Diencephalon (tissue), 2 donors: ENCODE results near the genes TUBB4A and ANGPTL4.

GRCh38 chr19:6470170-6470406 lies 6.0 kb downstream of the CRB3 start:
- RAMPAGE, long total RNA = no peak

DNA sequence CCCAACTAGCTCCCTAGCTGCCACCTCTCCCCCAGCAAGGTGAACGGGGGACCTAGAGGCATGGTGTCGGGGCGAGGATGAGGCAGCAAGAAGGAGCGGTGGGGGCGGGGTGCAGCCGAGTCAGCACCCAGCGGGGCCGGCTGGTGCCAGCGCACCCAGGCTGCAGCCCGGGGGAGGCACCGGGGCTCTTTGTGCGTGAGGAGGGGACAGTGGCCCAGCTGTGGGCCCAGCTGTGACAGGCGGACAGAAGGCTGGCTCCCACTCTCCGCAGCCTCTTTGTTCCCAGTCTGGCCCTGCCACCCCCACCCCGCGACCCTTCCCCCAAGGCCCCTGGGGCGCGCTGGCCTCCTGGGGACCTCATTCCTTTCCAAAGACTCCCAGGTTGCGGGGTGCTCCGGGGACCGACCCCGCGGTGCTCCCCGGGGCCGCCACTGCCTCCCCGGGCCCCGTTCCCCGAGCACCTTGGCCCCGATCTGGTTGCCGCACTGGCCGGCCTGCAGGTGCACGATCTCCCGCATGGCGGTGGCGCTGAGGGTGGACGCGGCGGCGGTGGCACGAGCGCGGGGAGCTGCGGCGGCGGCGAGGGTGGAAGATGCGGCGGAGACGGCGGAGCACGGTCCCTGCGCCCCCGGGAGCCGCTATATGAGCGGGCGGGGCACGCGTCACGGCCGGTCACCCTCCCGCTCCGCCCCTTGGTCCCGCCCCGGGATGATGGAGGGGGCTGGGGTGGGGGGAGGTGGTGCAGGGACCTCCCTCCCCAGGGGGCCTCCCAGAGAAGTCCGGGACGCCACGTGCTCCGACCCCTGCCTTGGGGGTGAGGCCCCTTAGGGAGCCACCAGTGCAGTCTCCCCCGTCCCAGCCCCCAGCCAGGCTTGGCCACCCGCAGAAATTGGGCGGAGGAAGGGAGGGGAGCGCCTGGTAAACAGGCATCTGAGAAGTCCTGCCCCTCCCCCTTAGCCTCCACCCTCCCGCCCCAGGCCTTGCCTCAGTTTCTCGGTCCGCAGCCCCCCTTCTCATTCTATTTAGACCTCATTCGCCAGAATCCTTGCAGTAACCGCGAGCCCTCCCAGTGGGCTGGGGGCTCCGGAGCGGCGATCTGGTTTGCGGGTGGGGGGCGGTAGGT lies at the start of gene TUBB4A:
Gene TUBB4A, minus strand, starts transcription at position 615 of the 1,123 bp plus-strand sequence.
- RAMPAGE, long total RNA = no peak

GRCh38 chr19:6735222-6736075 lies 1.9 kb downstream of the GPR108 start:
- RAMPAGE, long total RNA = no peak

DNA sequence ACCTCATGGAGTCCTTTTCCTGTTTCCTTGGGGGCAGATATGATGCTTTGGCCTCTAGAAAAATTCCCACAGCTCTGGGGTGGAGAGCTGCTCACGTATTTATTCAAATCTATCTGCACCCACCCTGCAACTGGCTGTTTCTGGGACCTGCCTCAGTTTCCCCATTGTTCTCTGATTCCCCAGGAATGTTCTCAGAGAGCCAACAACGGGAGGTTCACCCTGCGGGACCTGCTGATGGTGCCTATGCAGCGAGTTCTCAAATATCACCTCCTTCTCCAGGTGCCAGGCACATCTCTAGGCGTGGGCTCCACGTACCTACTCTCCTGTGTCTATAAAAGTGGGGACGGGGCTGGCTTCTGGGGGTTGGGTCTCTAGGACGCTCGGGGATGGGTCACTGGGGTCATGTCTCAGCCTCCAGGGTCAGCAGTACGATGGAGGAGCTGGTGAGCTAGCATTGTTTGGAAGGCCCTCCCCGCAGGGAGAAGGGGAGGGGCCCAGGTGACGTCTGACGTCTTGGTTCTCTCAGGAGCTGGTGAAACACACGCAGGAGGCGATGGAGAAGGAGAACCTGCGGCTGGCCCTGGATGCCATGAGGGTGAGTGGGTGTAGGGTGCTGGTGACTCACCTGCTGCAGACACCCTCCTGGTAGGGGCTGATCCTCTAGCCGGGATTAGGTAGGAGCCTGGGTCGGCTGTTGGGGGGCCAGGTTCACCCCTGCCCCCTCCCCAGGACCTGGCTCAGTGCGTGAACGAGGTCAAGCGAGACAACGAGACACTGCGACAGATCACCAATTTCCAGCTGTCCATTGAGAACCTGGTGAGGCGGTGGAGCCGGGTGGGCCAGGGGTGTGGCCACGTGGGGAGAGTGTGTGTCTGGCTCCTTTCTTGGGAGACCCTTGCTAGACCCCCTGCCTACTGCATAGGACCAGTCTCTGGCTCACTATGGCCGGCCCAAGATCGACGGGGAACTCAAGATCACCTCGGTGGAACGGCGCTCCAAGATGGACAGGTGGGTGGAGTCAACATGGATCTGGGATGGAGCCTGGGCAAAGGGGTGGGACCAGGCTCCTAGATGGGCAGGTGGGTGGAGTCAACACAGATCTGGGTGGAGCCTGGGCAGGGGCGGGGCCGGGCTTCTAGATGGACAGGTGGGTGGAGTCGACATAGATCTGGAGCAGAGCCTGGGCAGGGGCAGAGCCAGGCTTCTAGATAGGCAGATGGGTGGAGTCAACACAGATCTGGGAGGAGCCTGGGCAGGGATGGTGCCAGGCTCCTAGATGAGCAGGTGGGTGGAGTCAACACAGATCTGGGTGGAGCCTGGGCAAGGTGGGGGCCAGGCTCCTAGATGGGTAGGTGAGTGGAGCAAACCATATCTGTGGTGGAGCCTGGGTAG lies 55.9 kb downstream of the VAV1 start:
- RAMPAGE, long total RNA = no peak

DNA sequence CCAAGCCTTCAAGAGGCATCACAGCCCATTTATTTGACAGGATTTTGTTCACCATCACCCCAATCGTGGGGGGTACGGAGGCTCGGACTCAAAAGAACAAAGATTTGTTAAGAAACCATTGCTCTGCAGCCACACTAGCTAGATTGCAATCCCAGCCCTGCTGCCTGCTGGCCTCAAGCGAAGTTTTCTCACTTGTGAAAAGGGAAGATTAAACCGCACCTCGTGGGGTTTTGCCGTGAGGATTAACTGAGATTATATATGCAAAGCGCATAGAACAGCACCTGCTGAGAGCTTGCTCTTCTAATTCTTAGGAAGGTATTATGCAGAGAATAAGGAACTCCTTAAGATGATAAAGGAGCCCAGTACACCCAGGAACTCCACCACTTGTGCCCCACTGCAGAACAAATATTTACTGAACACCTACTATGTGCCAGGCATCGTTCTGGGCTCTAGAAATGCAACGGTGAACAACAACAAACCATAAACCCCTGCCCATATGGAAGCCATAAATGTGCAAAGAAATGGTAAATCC lies 3.0 kb downstream of the INSR start:
- RAMPAGE, long total RNA = no peak

DNA sequence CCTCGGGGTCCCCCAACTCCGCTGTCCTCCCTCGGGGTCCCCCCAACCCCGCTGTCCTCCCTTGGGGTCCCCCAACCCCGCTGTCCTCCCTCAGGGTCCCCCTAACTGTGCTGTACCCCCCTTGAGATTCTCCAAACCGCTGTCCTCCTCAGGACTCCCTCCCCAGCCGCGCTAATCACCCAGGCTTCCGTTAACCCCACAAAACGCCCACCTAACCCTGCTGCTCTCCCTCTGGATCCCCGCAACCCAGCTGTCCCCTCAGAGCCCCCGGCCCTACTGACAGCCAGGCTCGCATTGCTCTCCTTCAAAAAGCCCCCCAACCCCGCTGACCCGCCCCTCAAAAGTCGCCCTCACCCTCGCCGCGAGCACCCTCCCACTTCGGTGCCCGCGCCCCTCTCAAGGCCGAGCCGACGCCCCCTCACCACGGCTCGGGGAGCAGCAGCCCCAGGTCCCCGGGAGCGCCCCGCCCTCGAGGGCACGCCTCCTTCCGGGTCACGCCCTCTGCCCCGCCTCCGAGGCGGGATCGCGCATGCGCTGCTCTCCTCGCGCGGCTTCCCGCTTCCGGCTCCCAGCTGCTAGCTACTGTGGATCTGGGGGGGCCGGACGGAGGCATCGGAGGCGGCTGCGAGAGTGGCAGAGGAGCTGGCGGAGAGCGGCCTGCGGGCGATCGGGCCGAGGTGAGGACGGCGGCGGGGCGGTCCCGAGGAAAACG lies 46.0 kb downstream of the ARHGEF18 start:
- RAMPAGE, long total RNA = start-site peak on the minus strand centred at position 473 of the sequence, 39 bp wide, 38 and 19 reads in 2 replicates; start-site peak on the plus strand centred at position 590 of the sequence, 40 bp wide, 284 and 216 reads in 2 replicates

DNA sequence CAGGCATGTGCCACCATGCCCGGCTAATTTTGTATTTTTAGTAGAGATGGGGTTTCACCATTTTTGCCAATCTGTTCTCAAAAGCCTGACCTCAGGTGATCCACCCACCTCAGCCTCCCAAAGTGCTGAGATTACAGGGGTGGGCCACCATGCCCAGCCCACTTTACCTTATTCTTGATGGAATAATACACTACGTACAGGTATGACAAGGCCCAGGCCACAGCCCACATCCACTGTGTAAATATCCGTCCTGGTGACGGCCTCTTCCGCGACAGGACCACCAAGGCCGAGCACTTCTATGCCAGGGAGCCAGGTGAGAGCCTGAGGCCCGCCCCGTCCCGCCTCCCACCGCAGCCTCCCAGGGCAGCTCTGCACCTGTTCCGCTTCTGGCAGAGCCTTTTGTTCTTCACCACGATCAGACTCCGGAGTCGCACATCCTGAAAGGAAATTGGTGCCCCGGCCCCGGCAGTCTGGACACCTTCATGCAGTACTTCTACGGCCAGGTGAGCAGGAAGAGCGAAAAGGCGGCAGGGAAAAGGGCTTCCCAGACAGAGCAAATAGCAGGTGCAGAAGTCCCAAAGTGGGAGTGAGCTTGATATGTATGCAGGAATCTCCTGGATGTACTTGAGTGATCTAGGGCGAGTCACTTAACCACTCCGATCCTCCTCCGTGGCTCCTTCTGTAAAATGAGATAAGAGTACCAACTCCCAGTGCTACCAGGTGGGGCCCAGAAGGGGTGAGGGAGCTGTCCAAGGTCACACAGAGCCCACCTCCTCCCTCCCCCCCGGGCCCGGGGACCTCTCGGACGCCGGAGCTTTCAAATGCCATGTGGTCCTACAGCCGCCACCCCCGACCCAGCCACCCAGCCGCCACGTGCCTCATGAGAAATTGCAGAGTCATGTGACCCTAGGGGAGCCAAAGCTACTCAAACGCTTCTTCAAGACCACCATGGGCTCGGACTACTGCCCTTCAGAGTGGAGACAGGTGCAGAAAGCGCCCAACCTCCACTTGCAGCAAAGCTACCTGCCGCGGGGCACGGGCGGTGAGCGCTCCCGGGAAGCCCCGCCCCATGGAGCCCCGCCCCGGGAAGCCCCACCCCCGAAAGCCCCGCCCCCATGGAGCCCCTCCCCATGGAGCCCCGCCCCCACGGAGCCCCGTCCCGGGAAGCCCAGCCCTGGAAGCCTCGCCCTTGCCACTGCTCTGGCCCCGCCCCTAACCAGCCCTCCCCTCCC lies 8.2 kb downstream of the TEX45 start:
- RAMPAGE, long total RNA = no peak

DNA sequence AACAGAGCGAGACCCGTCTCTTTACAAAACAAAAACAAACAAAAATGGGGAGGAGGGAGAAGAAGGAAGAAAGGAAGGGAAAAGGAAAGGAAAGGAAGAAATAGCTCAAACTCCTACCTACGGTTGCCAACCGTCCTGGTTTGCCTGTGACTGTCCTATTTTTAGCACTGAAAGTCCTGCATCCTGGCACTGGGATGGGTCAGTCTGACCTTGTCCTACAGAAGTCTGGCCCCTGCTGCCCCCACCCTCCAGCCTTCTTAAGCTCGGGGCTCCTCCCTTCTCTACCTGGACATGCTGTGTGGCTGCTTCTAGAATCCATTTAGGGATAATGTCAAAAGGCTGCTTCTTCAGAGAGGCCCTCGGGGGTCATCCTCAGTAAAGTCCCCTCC lies 1.2 kb upstream of the STXBP2 start:
- RAMPAGE, long total RNA = no peak

DNA sequence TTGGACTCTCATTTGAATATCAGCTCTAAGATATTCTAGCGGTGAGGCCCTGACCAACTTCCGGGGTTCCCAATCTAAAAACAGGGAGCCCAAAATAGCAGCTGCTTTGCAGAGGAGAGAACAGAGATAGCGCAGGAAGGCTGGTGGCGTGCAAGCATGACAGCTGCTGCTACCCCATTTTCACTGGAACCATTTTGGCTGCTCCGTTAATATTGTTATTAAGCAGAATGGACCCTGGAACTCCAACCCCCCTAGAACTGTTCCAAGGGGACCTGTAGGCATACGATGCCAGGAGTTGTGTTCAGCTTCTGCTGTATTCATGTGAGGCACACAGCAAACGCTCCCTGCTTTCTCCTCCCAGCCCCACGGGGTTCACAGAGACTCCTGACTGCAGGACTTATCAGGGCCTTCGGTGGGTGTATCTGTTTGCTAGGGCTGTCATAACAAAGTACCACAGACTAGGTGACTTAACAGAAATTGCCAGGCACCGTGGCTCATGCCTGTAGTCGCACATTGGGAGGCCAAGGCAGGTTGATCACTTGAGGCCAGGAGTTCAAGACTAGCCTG lies 11.5 kb downstream of the STXBP2 start:
- RAMPAGE, long total RNA = no peak

DNA sequence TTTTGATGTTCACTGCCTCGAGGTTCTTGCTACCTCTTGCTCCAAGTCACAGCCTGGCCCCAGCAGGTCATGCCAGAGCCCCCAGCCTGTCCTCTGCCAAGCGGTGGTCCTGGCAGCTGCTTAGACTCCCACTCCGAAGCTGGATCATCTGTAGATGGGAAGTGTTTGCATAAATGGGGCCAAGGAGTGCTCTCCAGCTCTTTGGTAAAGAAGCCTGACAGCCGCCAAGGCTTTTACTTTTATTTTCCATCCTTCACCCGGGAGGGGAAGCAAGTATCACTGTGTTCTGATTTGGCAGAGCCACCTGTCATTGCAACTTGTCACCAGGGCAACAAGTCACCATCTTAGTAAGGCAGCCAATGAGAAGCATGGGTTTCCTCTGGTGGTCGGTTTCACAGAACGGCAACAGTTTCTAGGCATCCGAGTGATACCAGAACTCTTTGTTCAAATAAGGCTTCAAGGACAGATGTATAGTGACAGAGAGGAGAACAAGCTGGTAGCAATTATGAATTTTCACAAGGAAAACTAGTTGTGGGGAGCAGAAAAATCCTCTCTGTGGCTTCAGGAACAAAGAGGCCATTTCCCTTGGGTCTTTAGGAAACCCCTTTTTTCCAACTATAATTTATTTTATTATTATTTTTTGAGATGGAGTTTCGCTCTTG lies 10.5 kb upstream of the RETN start:
- RAMPAGE, long total RNA = no peak

- RAMPAGE, long total RNA = no peak
Measured at GRCh38 chr19:7931248-7932293, 5.6 kb upstream of the CTXN1 start.

DNA sequence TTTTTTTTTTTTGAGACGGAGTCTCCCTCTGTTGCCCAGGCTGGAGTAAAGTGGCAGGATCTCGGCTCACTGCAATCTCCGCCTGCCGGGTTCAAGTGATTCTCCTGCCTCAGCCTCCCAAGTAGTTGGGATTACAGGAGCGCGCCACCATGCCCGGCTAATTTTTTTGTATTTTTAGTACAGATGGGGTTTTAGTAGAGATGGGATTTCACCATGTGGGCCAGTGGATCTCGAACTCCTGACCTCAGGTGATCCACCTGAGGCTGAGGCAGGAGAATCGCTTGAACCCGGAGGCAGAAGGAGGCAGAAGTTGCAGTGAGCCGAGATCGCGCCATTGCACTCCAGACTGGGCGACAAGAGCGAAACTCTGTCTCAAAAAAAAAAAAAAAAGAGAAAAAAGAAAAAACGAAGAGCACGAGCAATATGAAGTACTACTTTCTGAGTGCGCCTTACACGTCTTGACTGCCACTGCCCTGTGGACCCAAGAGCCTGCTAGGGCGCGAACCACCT lies 744 bp downstream of the TIMM44 start:
- RAMPAGE, long total RNA = no peak

DNA sequence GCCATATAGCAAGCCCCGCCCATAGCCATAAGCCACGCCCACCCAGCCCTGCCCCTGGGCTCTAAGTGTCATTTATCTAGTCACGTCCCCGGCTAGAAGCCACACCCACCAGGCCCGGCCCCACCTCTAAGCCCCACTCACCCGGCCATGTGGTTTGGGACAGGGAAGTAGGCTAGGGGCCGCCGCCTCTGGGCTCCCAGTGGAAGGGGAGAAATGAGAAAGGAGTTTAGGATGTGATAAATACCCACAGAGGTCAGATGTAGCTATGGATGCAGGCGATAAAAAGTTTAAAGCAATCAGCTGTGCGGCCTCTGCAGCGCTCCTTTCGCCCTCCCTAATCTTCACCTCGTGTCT lies 1.8 kb upstream of the CCL25 start:
- RAMPAGE, long total RNA = no peak

DNA sequence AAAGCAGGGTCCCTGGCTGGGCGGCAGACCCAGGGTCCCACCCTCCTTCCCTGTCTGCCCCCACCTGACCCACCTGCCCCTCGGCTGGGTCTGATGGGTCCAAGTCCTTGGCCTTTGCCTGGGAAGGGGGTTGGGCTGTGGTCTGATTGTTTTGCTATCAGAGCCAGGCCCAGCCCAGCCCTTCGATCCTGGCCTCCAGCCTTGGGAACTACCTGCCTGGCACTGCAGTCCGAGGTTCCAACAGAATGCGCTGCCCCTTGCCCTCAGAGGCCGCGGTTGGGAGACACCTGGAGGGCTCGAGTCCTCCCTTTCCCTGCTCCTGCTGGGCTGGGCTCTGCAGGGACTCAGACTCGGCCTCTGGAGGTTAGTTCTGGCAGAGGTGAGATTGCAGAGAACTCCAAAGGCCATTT lies 1.6 kb downstream of the CCL25 start:
- RAMPAGE, long total RNA = no peak

DNA sequence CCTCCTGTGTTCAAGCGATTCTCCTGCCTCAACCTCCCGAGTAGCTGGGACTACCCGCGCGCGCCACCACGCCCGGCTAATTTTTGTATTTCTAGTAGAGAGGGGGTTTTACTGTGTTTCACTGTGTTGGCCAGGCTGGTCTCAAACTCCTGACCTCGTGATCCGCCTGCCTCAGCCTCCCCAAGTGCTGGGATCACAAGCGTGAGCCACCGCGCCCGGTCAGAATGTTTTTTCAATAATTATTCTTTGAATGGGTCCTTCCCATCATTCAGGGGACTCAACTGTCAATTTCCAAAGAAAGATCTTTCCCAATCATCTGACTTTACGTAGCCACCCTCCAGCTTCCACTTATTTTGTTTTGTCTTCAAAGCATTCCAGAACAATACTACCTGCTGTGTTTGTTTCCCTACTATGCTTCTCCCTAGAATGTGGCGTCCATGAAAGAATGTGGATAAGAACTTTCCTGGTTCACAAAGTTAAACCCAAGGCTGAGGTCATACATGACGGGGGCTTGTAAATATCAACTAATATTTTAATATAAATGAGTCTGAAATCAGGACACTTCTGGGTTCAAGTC lies 1.2 kb downstream of the NDUFA7 start:
- RAMPAGE, long total RNA = no peak

DNA sequence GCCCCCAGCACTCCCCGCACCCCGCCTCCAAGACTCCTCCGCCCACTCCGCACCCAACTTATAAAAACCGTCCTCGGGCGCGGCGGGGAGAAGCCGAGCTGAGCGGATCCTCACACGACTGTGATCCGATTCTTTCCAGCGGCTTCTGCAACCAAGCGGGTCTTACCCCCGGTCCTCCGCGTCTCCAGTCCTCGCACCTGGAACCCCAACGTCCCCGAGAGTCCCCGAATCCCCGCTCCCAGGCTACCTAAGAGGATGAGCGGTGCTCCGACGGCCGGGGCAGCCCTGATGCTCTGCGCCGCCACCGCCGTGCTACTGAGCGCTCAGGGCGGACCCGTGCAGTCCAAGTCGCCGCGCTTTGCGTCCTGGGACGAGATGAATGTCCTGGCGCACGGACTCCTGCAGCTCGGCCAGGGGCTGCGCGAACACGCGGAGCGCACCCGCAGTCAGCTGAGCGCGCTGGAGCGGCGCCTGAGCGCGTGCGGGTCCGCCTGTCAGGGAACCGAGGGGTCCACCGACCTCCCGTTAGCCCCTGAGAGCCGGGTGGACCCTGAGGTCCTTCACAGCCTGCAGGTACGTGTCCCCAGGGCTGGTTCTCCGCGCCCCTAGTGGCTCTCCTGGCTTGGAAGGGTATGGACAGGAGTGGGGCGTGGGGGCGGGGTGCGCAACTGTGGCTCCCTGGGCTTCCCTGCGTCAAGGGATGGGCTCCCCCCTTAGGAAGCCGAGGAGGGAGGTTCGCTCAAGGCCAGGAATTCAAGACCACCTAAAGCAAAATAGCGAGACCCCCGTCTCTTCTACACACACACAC lies at the start of gene ANGPTL4:
Gene ANGPTL4, plus strand, starts transcription at position 89 of the 808 bp plus-strand sequence.
- RAMPAGE, long total RNA = no peak

DNA sequence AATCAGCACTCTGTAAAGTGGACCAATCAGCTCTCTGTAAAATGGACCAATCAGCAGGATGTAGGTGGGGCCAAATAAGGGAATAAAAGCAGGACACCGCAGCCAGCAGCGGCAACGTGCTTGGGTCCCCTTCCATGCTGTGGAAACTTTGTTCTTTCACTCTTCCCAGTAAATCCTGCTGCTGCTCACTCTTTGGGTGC lies 3.6 kb upstream of the RAB11B start:
- RAMPAGE, long total RNA = no peak

- RAMPAGE, long total RNA = no peak
Measured at GRCh38 chr19:8417842-8418529, 4.9 kb downstream of the MARCHF2 start.

- RAMPAGE, long total RNA = no peak
Measured at GRCh38 chr19:8460257-8460734, 15.5 kb downstream of the HNRNPM start.

DNA sequence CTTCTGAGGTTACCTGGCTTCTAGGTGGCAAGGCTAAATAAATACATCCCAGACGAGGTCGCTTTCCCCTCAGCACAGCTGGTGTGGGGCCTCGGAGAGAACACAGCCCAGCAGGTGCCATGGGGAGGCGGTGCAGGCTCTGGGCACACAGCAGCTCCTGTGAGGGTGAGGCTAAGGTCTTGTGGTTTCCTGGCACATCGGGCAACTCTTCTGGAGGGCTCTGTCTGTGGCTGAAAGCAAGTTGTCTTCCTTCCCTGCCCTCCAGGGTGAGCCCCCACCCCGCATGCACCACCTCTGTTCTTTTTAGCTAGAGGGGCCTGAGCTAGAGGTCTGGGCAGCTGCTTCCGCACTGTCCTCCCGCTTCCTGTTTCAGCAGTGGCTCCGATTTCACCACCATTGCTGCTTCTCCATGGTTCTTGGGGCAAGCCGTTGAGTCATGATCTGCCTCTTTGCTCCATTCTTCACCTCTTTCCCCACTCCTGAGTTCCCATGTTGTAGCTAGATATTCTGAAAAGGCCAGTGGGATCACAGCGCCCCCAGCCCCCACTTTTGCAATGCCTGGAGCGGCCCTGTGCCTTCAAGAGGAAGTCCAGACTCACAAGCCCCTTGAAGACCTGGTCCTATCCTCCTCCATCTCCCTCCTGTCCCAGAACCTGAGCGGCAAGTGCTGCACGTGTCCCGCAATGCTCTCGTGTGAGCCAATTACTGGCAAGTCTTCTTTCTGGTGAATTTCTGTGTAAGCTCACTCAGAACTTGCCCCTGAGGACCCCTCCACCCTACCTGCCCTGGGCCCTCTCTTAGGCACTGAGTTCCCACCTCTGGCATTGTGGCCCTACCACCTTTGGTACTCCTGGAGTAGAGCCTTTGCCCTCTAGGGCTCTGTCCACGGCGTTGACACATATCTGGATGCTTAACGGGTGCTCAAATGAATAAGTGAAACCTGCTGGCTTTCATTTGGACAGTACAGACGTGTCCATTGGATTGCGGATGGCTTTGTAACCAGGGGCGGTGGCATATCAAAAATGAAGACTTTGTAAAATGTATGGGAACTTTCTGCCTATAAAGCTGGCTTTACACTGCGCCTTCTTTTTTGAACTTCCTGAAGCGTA lies 14.7 kb downstream of the PRAM1 start:
- RAMPAGE, long total RNA = no peak